Mononuclear cell (primary cell): Measurements from ENCODE around the genes H2BC13, H4C13, H3C12, NKAPL and GPX6.

- RRBS = no CpG with 5 or more reads among the region's 19 CpGs
Observed at GRCh38 chr6:27544223-27544645, 71.3 kb upstream of the ZNF184 start.

DNA sequence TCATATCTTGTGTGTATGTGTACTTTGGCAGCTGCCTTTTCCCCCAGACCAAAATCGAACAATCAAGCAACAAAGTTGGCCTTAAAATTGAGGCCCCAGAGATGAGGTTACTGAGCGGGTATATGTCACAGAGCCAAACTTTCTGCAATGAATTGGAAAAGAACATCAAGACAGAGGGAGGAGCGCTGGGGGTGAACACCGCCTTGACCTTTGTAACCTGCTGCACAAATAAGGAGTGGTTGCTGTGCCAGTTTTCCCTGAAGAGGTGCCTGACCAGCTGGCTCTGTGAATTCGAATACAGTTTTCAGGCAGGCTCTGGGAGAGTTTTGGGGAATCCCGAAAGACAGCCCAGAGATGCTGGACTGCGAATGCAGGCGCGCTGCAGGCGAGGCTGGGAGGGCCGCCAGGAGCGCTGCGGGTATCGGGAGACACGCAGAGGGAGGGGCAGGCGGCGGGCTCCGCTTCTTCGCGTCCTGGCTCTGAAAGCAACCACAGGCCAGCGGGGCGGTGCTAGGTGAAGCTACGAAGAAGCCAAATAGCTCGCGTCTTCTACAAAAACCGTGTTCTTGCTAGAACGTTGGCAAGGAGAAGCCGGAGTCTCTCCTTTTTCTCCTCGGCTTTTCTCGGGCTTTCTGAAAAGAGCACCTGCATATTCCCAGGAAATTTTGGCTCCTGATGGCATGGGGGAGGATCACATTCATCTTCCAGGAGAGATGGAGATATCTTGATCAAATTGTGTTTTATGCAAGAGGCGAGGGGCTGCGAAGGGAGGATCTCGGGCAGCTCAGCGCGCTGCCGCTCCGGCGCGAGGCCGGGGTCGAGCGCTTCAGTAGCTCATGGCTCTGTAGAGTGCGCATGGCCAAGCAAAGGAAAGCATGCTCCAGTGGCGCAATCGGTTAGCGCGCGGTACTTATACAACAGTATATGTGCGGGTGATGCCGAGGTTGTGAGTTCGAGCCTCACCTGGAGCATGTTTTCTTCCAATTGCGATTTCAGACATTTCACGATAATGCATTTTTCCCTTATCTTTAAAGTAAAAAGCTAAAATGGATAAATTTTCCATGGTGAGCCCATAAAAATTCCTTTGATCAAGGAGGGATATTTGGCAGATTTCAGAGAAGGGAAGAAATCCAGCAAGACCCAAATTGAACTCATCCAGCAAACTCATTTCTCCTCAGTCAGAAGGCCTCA is 158.0 kb upstream of the ZNF184 start:
- RRBS = no CpG with 5 or more reads among the region's 53 CpGs

GRCh38 chr6:27680293-27680709 is 127.4 kb downstream of the H2BC13 start:
- RRBS = no CpG with 5 or more reads among the region's 25 CpGs

- RRBS = no CpG with 5 or more reads among the region's 20 CpGs
Observed at GRCh38 chr6:27684433-27685053, 123.2 kb downstream of the H2BC13 start.

GRCh38 chr6:27687437-27688466 is 120.0 kb downstream of the H2BC13 start:
- RRBS = 2% methylated on average over 7 of the region's 61 CpGs

- RRBS = 41% methylated on average over 2 of the region's 37 CpGs
Observed at GRCh38 chr6:27772249-27773105, 35.3 kb downstream of the H2BC13 start.

GRCh38 chr6:27775865-27776348 is 31.8 kb downstream of the H2BC13 start:
- RRBS = no CpG with 5 or more reads among the region's 8 CpGs

- RRBS = under 1% methylated on average over 3 of the region's 22 CpGs
Observed at GRCh38 chr6:27792746-27793419, 14.8 kb downstream of the H2BC13 start.

- RRBS = no CpG with 5 or more reads among the region's 37 CpGs
Observed at GRCh38 chr6:27807391-27808079, at the start of gene H2BC13. H2BC13 (minus strand) TSS chr6:27807929.

DNA sequence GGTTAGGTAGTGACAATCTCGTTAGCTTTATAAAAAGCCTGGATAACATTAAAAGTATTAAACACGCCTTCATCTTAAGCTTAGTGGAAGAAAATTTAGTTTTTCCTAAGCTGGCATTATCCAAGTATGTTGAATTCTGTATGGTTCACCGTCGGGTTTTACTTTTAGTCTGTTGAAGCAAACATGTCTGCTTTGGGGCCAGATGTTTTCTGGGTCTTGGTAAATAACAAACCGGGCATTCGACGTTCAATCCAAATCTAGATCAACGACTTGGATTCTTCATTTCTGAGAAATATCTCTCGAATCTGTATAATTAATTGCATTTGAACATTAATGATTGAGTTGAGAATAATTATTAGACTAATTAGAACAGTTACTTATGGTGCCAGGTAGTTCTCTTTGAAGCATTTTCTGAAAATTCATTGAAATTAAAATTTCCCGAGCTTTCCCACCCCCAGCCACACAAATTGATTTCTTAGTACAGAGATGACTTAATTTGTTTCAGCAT is 850 bp downstream of the H2AC13 start:
- RRBS = no CpG with 5 or more reads among the region's 10 CpGs

DNA sequence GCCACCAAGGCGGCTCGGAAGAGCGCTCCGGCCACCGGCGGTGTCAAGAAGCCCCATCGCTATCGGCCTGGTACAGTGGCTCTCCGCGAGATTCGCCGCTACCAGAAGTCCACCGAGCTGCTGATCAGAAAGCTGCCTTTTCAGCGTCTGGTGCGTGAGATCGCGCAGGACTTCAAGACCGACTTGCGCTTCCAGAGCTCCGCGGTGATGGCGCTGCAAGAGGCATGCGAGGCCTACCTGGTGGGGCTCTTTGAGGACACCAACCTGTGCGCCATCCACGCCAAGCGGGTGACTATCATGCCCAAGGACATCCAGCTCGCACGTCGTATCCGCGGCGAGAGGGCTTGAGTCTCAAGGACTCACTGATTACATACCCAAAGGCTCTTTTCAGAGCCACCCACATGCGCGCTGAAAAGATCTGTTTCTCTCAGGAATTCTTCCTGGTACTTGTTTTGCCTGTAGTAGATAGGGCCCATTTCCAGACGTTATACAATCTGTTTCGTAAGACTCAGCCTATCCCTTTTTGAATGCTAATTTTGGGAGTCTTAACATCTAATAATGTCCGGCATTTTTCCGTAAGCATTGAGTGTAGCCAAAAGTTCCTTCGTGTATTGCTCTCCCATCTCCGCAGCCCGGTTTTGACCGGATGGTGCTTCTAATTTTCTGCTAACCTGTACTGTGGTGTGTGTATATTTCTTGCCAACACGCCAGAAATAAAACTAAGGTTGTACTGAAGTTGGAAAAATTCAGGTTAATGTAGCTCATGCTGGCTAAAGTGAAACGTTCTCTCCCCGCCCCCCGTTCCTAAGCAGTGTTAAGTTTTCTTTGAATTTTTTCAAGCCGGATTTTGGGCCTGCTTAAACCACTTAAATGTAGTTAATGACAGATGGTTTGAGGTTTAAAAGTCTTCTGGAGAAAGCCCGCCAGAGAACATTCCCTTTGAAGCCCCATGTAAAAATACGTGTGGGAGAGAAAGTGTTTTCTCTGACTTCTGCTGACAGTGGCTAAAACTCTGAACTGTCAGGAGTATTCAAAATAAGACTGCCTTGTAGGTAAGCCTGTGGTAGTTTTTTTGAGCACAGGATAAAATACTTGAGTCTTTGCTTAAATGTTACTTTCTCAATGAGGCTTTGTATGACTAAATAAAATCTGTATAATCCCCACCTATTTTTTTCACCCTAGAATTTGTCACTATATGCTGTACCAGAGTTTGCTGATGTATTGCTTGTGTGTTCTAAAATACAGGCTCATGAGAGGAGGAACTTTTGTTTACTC is 723 bp downstream of the H3C10 start:
- RRBS = 6% methylated on average over 5 of the region's 49 CpGs

GRCh38 chr6:27872985-27874227 is at the start of gene H4C13:
H4C13 (minus strand) TSS chr6:27873534.
- RRBS = 4% methylated on average over 1 of the region's 55 CpGs

DNA sequence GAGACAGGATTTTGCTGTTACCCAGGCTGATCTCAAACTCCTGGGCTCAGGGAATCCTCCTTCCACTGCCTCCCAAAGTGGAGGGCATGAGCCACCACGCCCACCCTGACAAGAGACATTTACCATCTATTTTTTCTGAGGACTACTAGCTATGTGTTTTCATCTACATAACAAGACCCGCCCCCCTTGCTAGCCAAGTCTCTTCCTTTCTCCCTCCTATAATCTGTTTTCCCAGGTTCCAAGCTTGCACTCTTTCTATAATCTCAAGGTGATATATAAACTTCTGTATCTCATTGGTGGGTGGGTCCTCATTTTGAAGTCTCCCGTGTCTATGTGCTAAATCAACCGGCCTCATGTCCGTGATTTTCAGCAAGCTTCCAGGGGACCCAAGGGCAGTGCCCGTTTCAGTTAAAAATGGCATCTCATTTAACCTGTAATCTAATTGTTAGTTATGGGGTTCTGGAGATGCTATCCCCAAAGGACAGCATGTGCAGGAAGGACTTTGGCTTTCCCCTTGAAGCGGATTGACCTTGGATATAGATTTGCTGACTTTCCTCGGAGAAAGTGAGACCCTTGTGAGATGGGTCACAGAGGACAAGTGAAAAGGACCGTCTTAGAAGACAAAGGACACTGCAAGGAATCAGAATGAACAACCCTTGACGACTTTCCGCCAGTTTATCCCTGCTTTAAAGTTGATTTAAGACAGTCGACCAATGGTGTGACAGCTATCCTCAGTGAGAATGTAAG is 881 bp downstream of the H3C12 start:
- RRBS = no CpG with 5 or more reads among the region's 12 CpGs

DNA sequence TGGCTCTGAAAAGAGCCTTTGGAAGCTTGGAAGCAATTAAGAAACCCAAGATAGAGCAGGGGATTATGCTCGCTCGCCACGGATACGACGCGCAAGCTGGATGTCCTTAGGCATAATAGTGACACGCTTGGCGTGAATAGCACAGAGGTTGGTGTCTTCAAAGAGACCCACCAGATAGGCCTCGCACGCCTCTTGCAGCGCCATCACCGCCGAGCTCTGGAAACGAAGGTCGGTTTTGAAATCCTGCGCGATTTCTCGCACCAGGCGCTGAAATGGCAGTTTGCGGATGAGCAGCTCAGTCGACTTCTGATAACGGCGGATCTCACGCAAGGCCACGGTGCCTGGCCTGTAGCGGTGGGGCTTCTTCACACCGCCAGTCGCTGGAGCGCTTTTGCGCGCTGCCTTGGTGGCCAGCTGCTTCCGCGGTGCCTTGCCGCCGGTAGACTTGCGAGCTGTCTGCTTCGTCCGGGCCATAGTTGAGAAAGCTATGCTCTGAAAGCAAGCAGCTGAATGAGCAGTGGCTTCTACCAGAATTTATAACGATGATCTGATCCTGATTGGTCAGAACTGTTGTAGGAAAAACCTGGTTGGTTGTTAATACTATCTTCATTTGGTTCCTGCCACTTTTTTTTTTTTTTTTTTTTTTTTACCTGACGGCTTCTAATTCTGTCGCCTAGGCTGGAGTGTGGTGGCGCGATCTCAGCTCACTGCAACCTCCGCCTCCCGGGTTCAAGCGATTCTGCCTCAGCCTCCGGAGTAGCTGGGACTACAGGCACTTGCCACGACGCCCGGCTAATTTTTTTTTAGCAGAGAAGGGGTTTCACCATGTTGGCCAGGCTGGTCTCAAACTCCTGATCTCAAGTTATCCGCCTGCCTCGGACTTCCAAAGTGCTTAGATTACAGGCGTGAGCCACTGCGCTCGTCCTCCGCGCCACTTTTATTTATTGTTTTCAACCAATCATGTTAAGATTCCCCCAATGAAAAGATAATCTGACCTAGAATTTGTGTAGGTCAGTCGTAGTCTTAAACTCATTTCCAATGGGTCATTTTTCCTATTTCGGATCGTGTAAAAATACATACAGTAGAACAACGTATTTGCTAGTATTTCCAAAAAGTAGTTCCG is at the start of gene H3C12:
Gene H3C12, minus strand, starts transcription at position 508 of the 1,123 bp plus-strand sequence.
- RRBS = no CpG with 5 or more reads among the region's 62 CpGs

- RRBS = 2% methylated on average over 6 of the region's 31 CpGs
Observed at GRCh38 chr6:27894275-27894849, 1.1 kb downstream of the H2BC17 start.

DNA sequence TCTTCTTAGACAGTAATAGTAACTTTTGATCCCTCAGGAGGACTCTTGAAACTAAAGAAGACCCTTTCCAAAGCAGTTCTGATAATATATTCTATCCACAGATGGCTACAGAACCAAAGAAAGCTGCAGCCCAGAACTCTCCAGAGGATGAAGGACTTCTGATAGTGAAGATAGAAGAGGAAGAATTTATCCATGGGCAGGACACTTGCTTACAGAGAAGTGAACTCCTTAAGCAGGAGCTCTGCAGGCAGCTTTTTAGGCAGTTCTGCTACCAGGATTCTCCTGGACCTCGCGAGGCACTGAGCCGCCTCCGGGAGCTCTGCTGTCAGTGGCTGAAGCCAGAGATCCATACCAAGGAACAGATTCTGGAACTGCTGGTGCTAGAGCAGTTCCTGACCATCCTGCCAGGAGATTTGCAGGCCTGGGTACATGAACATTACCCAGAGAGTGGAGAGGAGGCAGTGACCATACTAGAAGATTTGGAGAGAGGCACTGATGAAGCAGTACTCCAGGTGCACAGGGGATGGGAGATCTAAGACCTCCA is 5.1 kb downstream of the ZNF165 start:
- RRBS = no CpG with 5 or more reads among the region's 4 CpGs

DNA sequence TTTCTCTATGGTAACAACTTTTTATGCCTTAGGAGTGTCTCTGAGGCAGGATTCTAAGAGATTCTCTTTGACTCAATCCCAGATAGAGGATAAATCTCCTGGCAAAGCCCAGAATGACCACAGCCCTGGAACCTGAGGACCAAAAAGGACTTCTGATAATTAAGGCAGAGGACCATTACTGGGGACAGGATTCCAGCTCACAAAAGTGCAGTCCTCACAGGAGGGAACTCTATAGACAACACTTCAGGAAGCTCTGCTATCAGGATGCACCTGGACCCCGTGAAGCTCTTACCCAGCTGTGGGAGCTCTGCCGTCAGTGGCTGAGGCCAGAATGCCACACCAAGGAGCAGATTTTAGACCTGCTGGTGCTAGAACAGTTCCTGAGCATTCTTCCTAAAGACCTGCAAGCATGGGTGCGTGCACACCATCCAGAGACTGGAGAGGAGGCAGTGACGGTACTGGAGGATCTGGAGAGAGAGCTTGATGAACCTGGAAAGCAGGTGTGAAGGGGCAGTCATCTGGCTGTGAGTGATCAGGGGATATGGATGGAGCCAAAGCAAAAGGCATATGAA is 1.0 kb downstream of the ZSCAN16 start:
- RRBS = no CpG with 5 or more reads among the region's 4 CpGs

DNA sequence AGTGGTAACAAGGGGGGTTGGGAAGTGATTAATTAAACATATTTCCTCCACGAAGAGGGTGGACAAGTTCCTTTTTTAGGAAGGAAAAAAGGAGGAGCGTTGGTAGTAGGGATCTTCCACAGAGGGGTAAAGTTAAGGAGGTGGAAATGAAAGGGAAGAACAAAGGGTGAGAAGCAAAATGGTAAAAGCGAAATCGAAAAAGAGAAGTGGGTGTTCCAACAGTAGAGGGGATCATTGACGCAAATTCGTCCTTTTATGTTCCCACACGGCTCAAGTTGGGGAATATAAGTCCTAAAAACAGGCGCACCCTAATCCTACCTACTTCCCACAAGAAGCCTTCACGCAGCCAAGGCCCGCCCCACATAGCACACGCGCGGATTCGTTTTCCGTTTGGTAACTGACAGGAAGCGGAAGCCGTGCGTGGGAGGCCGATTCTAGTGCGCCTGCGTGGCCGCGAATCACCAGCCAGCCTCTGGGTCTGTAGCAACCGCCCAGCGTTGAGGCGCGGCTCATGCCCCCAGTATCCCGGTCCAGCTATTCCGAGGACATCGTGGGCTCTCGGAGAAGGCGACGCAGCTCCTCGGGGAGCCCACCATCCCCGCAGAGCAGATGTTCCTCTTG is at the start of gene NKAPL:
Gene NKAPL, plus strand, starts transcription at position 437 of the 621 bp plus-strand sequence.
- RRBS = no CpG with 5 or more reads among the region's 35 CpGs

DNA sequence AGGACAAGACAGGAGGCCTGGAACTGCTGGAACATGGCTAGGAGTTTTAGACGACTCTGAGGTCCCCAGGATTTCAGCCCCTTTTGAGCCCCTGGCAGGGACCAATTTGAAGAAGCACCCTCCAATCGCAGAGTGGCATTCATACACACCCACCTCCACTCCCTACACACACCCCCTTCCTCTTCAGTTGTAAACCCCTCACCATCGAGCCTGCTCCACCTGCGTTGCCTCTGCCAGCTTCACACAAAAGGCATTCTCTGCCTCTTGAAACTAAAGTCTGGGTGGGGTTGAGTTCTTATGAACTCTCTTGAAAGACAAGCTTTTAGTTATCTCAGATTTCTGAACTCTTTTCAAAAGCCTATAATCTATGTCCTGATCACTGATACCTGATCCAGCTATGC is at the start of gene GPX6:
Gene GPX6, minus strand, starts transcription at position 85 of the 401 bp plus-strand sequence.
- RRBS = no CpG with 5 or more reads among the region's 4 CpGs

- RRBS = no CpG with 5 or more reads among the region's 11 CpGs
Observed at GRCh38 chr6:28642930-28643661, 56.0 kb upstream of the SCAND3 start.